Measurements from ENCODE around the genes GTF3C2, CCDC121 and RBKS.

GRCh38 chr2:27217926-27218349 is 769 bp downstream of the CAD start:
- PRO-cap, result no peak
- RAMPAGE, long total RNA, 4 experiments, result no peak in any of the 4 experiments

GRCh38 chr2:27303010-27303360 is 5.3 kb downstream of the UCN start:
- PRO-cap, result no peak
- RAMPAGE, long total RNA, 4 experiments, result no peak in any of the 4 experiments

DNA sequence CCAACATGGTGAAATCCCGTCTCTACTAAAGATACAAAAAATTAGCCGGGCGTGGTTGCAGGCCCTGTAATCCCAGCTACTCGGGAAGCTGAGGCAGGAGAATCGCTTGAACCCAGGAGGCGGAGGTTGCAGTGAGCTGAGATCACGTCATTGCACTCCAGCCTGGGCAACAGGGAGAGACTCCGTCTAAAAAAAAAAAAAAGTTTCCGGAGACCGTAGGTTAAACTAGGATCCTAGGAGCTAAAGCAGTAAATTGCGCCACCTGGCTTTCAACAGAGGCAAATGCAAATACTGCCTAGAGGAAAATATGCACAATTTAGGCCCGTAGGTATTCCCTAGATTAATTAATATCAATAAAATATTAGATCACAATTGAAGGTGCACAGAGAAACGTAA is 4.9 kb downstream of the UCN start:
- PRO-cap, result no peak
- RAMPAGE, long total RNA, 4 experiments, result no peak in any of the 4 experiments

DNA sequence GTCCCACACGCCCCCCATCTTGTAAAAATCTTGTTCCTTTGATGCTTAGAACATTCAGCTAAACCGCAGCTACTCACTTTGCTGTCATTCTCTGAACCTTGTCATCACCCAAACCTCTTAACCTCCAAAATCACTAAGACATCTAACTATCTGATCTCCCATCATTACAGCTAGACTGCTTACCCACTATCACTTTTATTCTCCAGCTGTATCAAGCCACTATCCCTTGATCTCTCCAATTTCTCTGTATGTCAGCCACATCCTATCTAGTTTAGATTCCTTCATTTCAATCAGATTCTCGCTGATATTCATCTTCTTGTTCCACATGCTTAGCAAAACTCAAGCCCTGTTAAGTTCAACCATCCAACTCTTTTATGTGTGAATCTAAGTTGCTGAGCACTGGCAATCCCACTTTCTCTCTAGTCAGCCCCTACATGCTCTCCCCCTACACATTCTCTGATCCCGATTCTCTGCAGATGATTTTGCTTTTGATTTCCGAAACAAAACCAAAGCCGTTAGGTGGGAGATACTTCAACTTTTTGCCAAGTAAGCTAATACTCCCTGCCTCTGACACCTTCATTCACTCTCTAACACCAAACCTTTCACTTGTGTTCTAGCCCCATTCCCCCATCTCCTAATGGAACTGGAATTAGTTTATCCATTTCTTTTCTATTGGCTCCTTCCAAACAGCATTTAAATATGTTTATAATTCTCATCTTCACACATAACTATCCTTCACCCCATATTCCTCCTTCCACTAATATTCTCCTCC is 4.5 kb downstream of the GTF3C2 start:
- PRO-cap, result no peak
- RAMPAGE, long total RNA, 4 experiments, result no peak in any of the 4 experiments

DNA sequence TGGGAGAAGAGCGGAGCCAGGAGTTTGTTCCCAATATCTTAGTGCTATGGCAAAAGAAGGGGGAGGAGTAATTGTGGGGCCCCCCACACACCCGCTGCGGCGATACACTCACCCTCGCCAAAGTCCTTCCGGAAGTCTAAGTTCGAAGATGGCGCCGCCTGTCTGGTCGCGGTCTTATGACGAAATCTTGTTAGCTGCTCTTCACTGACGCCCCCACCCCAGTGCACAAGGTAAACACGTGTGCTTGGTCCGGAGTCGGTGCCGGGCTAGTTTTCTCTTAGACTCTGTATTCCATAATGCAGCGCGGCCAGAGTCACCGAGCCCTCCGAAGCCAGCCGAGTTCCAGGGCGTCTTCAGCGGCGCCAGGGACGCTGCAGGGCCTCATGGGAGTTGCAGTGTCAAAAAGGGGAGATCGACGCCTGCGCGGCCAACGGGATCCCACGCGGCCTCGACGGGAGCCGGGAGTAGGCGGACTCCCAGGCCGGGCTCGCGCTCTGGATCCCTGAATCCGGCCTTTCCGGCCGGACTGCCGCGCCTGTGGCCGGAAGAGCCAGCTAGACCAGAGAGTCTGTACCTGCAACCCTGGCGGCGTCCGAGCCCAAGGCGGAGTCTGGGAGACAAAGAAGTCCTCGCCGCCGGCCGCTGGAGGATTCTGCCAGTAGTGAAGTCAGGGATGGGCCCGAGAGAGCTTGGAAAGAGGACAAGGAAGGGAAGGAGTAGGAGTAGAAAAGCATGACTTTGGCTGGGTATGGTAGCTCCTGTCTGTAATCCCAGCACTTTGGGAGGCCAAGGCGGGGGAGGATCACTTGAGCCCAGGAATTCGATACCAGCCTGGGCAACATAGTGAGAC is at the start of gene GTF3C2:
TSS of gene GTF3C2 (minus strand) at position 138 of the 850 bp plus-strand sequence.
- PRO-cap, result bidirectional peak, plus-strand start at position 441 of the sequence, minus-strand start at position 138 of the sequence; bidirectional peak, plus-strand start at position 526 of the sequence, minus-strand start at position 528 of the sequence
- RAMPAGE, long total RNA, 4 experiments, result start-site peak on the plus strand in 4 of 4 experiments, centred at positions 518 to 544 of the sequence, 10 to 31 reads per replicate; start-site peak on the minus strand in 4 of 4 experiments, centred at positions 135 to 371 of the sequence, 57 to 332 reads per replicate

- PRO-cap, result no peak
- RAMPAGE, long total RNA, 4 experiments, result no peak in any of the 4 experiments
These were observed 12.5 kb upstream of the ZNF513 start for GRCh38 chr2:27393001-27393434.

- PRO-cap, result no peak
- RAMPAGE, long total RNA, 4 experiments, result no peak in any of the 4 experiments
These were observed 819 bp downstream of the KRTCAP3 start for GRCh38 chr2:27442701-27443699.

DNA sequence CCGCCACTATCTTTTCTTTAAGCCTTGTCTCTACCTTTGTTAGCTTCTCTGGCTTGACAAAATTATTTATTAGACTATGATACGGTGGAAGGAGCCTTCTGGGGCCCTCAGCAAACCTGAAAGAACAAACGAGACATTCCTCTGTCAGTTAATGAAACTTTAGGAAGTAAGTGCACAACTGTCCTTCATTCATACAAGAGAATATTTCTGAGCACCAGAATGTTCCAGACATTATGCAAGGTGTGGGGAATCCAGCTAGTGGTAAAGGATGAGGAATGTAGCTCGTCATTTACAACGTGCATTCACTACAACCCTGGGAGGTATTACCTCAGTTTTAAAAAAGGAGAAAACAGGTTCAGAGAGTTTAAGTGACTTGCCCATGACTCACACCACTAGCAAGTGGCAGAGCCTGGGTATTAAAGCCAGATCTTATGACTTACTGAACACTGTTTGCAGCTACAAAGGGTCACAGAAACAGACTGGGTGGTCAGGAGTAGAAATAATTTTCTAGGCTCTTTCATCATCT is 947 bp downstream of the CCDC121 start:
- PRO-cap, result unidirectional peak, plus-strand start at position 453 of the sequence
- RAMPAGE, long total RNA, 4 experiments, result no peak in any of the 4 experiments

DNA sequence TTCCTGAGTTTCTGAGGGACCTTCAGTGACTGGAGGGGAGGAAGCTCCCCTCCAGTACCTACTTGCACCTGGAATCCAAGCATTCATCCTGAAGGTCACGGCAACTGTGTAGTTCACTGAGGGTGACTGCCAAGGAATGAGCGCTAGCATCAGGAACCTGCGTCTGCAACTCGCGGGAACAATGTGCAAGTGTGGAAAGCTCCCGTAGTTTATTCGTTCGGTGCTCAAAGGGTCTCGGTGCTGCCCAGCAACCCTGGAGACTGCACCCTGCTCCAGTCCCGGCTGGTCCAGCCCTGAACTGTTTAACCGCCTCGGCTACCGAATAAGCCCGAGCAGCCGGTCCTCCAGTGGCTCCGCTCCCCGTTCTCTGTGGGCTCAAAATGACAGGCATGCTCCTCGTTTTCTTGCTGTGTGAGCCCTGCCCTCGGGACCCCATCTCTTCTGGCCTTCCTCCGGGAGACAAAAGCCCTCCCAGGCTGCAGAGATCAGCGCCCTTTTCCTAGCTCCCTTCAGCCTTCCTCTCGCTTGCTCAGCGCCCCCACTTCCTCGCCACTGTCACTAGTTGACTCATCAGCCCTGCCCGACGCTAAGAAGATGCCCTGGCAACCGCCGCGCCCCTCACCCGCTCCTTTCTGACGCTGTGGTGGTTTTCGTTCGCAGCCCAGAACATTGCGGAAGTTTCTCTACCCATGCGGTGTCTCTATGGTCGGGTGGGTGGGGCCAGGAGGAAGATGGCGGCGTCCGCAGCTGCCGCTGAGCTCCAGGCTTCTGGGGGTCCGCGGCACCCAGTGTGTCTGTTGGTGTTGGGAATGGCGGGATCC is at the start of gene CCDC121:
TSS of gene CCDC121 (minus strand) at position 685 of the 821 bp plus-strand sequence.
- PRO-cap, result bidirectional peak, plus-strand start at position 703 of the sequence, minus-strand start at position 634 of the sequence
- RAMPAGE, long total RNA, 4 experiments, result start-site peak on the plus strand in 3 of 4 experiments, centred at positions 720 to 727 of the sequence, 188 to 797 reads per replicate; start-site peak on the minus strand in 4 of 4 experiments, centred at positions 657 to 674 of the sequence, 69 to 205 reads per replicate

DNA sequence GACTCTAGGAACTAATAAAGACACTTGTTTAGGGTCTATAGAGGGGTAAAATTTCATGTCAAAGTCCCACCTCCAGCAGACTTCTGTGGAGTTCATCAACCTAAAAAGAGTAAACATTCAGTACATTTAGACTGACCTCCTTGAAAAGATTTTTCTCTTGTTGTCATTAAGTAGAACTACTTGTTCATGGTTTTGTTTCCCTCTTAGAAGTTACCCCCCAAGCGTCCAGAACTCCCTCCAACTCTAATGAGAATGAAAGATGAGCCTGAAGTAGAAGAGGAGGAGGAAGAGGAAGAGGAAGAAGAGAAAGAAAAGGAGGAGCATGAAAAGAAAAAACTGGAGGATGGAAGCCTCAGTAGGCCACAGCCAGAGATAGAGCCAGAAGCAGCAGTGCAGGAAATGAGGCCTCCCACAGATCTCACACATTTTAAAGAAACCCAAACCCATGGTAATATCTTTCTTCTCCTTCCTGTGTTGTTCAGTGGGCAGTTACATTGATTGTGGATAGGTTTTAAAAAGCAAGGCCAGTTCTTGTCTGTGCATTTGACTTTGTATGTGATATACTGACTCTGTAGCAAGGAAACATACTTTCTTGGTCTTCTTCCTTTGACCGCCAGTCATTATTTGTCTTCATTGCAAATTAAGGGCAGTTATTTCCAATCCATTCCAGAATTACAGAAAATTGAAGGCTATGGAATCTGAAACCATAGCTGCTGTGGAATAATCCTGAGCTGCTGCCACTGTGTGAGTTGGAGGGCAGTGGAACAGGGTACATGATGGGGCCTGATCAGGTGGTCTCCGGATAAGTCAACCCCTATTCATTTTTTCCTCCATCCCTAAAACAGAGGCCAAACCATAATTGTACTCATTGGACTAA is 21.4 kb downstream of the SLC4A1AP start:
- PRO-cap, result no peak
- RAMPAGE, long total RNA, 4 experiments, result no peak in any of the 4 experiments

DNA sequence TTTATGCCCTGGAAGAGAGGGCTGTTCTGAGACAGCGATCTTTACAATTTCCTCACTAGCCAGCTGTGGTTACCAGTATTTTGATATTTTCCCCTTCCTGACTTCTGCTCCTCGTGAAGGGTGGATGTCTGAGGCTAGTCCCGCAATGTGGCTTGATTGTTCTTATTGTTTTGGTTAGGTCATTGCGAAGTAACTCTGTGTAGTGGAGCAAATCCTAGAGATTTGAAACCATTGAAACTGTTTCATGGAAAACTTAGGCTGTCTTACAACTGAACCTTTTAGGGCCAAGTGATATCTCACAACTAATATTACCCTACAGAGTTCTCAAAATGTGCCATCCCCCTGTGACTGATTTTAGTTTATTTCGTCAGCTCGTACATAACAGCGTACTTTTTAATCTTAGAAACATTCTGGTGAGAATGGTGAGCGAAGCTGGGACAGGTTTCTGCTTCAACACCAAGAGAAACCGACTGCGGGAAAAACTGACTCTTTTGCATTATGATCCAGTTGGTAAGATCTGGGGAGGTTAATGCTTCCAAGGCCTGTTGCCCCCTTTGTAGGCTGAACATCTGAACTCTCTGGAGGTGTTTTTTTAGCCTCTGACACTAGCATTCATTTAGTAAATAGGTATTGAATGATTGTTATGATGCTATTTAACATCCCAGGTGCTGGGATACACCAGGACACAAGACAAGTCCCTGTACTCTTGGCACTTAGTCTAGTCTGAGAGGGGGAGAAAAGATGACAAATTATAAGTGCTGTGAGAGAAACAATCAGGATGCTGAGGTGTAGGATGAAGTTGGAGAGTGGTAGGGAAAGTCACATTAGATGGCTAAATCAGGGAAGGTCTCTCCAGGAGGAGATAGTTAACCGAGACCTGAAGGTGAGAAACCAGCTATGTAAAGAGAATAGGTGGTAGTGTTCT is 2.8 kb downstream of the MRPL33 start:
- PRO-cap, result no peak
- RAMPAGE, long total RNA, 4 experiments, result no peak in any of the 4 experiments

DNA sequence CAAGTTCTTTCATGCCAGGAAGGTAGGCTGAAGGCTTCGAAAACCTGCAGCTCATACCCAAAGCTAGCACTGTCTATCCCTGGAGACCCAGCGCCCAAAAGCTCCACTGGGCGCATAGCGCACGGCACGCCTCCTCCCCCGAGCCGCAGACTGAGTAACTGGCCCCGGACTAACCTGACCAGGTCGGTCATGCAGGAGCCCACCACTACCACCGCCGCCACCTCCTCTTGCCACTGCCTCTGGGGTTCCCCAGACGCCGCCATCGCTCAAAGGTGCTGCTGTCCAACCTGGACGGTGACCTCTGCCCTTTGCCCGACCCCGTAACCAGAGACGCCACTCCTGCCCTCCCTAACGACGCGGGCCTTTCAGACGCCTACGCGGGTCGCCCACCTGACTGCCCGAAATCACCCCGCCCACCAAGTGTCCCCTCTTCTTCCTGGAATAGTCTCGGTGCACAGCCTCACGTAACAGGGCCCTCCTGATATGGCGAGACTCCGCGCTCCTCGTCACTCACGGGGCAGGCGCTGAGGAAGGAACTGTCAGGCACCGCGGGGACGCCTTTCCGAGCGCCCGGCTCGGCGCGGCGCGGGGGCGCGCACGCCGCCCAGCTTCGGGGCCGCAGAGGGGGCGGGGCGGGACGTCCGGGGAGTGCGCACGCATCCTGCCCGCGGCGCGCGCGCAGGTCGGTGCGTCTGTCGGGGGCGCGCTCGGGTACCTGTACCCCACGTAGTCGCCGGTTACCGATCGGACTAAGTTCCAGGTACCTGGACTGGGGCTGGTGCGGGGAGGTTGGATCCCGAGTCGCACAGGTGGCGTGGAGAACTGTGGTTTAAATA is at the start of gene RBKS:
TSS of gene RBKS (minus strand) at position 305 of the 836 bp plus-strand sequence.
- PRO-cap, result bidirectional peak, plus-strand start at position 659 of the sequence, minus-strand start at position 505 of the sequence
- RAMPAGE, long total RNA, 4 experiments, result start-site peak on the plus strand in 4 of 4 experiments, centred at positions 660 to 677 of the sequence, 447 to 829 reads per replicate; start-site peak on the minus strand in 1 of 4 experiments, centred at position 328 of the sequence, 17 reads per replicate

- PRO-cap, result no peak
- RAMPAGE, long total RNA, 4 experiments, result no peak in any of the 4 experiments
These were observed 31.5 kb downstream of the BABAM2 start for GRCh38 chr2:27921928-27922621.

- PRO-cap, result no peak
- RAMPAGE, long total RNA, 4 experiments, result no peak in any of the 4 experiments
These were observed 167.6 kb upstream of the FOSL2 start for GRCh38 chr2:28224963-28225472.

DNA sequence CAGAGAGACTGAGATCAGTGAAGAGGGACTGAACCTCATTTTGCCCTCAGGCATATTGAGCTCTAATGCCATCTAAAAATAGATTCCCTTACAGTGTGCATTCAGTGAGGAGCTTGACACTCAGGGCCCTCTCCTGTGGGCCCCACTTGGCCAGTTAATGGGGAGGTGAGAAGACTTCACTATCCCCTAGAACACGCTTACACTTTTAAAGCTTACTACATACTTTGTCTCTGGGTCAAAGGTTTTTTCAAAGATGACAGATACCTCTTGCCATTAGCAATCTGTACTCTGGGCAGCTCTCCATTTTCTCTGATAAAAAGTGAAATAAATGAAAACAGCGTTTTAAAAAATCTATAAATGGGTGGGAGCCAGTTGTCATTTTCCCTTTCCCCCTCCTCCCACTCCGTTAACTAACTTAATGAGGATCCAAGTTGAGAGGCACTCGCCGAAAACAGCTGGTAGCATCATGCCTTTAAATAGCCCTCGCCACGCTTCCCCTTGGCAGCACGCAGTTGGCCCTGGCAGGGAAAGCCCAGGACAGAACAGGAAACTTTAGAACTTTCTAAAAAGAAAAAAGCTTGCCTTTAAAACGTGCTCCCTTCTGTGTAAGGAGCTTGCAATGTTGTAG is 58.9 kb upstream of the FOSL2 start:
- PRO-cap, result no peak
- RAMPAGE, long total RNA, 4 experiments, result no peak in any of the 4 experiments

GRCh38 chr2:28346523-28347132 is 46.0 kb upstream of the FOSL2 start:
- PRO-cap, result unidirectional peak, minus-strand start at chr2:28346705
- RAMPAGE, long total RNA, 4 experiments, result no peak in any of the 4 experiments

GRCh38 chr2:28376945-28377683 is 15.5 kb upstream of the FOSL2 start:
- PRO-cap, result no peak
- RAMPAGE, long total RNA, 4 experiments, result no peak in any of the 4 experiments

- PRO-cap, result bidirectional peak, plus-strand start at chr2:28390270, minus-strand start at chr2:28390274; bidirectional peak, plus-strand start at chr2:28390412, minus-strand start at chr2:28390496
- RAMPAGE, long total RNA, 4 experiments, result no peak in any of the 4 experiments
These were observed 2.6 kb upstream of the FOSL2 start for GRCh38 chr2:28389965-28390513.

DNA sequence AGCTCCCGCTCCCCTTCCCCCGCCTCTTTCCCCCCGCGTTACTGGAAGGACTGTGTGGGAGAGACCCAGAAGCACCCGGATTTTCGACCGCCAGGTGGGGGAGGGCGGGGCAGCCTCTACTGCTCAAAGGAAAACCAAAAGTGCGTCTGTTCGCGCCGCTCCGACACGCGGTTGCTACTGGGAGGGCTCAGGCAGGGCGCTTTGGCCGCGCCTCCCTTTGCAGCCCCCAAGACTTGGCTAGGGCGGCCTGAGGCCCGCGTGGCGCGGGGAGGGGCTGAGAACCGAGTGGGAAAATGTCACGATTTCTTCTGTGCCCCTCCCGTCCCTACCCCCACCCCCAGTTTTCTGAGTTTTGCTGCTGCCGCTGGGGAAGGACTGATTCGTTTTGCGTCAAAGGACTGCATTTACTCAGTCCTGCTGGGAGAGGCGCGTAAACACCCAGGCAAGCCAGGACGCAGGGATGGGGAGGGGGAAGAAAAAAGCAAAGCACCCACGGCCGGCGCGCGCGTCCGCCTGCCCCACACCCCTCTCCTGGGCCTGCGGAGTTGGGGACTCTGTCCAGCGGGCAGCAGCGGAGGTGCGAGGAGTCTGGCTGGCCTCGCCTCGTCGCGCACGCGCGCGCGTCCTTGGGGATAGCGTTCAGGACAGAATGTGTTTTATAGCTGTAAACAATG is 2.0 kb upstream of the FOSL2 start:
- PRO-cap, result bidirectional peak, plus-strand start at position 166 of the sequence, minus-strand start at position 377 of the sequence; bidirectional peak, plus-strand start outside the sequence, minus-strand start at position 628 of the sequence
- RAMPAGE, long total RNA, 4 experiments, result start-site peak on the plus strand in 1 of 4 experiments, centred at position 374 of the sequence, 19 reads per replicate

GRCh38 chr2:28395167-28395638 is 2.5 kb downstream of the FOSL2 start:
- PRO-cap, result bidirectional peak, plus-strand start at chr2:28395498, minus-strand start at chr2:28395489
- RAMPAGE, long total RNA, 4 experiments, result start-site peak on the plus strand in 1 of 4 experiments, at chr2:28395330-28395735 at its widest, 26 reads per replicate; start-site peak on the minus strand in 1 of 4 experiments, at chr2:28395475-28395590 at its widest, 23 reads per replicate

Data from esophagus muscularis mucosa (tissue), 4 donors.